Skeletal muscle tissue (tissue), 7 donors: ENCODE measurements around the genes DIO2 and STON2.

DNA sequence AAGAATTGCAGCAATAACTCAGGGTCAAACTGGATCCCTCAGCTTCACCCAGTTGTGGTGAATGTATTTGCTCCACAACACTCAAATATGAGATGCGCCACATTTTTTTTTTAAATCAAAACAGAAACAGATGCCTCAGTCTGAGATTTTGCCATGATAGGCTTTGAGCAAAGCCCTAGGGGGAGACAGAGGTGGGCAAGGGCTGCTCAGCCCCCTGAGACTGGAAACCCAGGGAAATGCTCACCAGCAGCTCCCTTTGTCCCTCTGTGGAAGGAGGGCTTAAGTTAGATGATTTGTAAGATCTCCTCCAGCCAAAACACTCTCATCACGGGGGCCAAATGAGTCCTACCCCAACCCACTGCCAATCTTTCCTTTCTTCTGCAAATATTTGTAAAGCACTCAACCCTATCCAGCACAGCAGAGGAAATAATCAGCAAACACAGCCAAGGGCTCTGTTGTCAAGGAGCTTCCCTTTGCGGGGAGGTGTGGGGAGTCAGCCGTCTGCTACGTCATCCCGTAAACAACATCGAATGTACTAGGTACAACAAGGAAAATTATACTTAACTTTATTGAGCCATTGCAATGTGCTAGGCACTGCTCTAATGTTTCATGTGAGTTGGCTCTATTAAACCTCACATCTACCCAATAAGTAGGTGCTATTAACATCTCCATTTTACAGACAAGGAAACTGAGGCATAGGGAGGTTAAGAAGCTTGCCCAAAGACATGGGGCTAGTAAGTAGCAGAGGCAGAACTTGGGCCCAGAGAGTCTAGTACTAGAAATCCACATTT, 22.7 kb downstream of the TMEM63C start:
- PRO-cap, 3 experiments, result no peak in any of the 3 experiments
- RAMPAGE, long total RNA, result no peak
- RRBS, 2 experiments, result no CpG with 5 or more reads among the region's 7 CpGs

DNA sequence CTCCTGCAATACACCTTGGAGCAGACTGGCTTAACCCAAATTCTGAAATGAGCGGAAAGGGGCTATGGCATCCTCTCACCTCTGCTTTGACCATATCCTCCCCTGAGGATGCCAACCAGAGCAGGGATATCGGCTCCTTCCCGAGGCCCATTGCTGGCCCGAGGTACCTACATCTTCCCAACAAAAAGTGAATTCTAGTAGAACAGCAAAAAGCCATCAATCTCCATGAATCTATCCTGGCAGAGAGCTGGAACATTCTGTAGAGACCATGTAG, 36.8 kb downstream of the NGB start:
- PRO-cap, 3 experiments, result no peak in any of the 3 experiments
- RAMPAGE, long total RNA, result no peak
- RRBS, 2 experiments, result no CpG with 5 or more reads among the region's 4 CpGs

GRCh38 chr14:77375731-77376305, 1.1 kb downstream of the TMED8 start:
- PRO-cap, 3 experiments, result no peak in any of the 3 experiments
- RAMPAGE, long total RNA, result no peak
- RRBS, 2 experiments, result no CpG with 5 or more reads among the region's 10 CpGs

DNA sequence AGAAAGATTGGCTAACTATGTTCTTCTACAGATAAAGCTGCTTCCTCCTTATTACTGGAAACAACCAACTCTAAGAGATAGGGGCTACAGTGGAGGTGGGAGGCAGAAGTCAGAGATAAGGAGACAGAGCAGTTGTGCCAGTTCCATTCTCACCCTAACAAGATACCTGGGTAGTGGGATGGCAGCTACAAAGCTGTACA, 16.1 kb downstream of the NOXRED1 start:
- PRO-cap, 3 experiments, result no peak in any of the 3 experiments
- RAMPAGE, long total RNA, result no peak

- PRO-cap, 3 experiments, result no peak in any of the 3 experiments
- RAMPAGE, long total RNA, result no peak
- RRBS, 2 experiments, result no CpG with 5 or more reads among the region's 17 CpGs
Measured at GRCh38 chr14:77456995-77457489, 359 bp downstream of the VIPAS39 start.

- PRO-cap, 3 experiments, result no peak in any of the 3 experiments
- RAMPAGE, long total RNA, result no peak
- RRBS, 2 experiments, result no CpG with 5 or more reads among the region's 6 CpGs
Measured at GRCh38 chr14:77458980-77459453, 1.1 kb downstream of the AHSA1 start.

DNA sequence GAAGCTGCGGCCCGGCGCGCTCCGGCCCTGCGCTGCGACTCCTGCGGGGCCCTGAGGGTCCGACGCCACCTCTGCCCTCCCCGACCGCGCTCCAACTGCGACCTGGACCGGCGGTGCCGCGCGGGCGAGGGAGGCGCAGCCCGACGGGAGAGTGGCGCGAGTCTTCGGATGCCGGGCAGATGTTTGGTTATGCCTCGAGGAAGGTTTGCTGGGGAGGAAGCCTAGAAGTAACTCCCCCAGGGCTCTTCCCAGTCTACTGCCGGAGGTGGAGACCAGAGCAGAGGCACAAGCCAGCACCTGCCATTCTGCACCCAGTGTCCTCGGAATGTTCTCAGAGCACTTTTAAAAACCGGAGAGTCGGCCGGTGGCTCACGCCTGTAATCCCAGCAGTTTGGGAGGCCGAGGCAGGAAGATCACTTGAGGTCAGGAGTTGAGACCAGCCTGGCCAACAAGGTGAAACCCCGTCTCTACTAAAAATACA, 578 bp upstream of the ISM2 start:
- PRO-cap, 3 experiments, result no peak in any of the 3 experiments
- RAMPAGE, long total RNA, result no peak
- RRBS, 2 experiments, result 3 to 4% methylated on average over 25 of the region's 36 CpGs

DNA sequence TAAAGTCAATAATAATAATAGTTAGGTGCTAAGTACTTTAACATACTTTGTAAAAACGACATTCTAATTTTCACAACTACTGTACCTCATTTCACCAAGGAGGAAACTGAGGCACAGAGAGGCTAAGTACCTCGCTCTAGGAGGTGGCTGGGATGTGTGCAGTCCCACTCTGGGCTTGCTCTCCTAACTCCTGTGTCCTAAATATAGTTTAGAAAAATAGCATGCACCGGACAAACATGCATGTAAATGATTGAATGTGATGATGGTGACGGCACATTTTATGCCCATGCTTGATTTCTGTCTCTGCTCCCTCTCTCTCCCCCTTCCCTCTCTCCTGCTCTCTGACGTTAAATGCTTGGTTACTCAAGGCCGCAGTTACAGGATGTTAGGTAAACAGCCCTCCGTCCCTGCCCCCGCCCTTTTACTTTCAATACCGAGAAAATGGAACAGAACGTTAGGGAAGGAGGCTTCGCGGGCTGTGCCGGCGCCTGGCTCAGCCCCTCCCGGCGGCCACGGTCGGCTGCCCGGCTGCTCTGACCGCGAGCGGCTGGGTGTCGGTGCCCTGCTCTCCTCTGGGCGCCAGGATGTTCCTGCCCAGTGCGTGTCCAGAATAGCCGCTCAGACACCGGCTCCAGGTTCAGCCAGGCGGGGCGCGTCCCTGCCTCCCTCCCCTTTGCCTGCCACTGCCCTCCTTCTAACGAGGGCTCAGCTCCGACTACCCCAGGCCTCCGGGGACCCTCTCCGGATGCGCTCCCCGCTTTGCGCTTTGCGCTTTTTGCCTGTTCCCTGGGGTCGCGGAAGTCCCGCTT, 165.9 kb downstream of the ADCK1 start:
- PRO-cap, 3 experiments, result no peak in any of the 3 experiments
- RAMPAGE, long total RNA, result no peak
- RRBS, 2 experiments, result 7 to 8% methylated on average over 22 of the region's 41 CpGs

- PRO-cap, 3 experiments, result no peak in any of the 3 experiments
- RAMPAGE, long total RNA, result no peak
- RRBS, 2 experiments, result 6 to 13% methylated on average over 2 of the region's 9 CpGs
Measured at GRCh38 chr14:78403102-78403787, 233.1 kb downstream of the NRXN3 start.

- PRO-cap, 3 experiments, result no peak in any of the 3 experiments
- RAMPAGE, long total RNA, result no peak
- RRBS, 2 experiments, result no CpG with 5 or more reads among the region's 9 CpGs
Measured at GRCh38 chr14:79313949-79314148, 897.5 kb downstream of the DIO2 start.

DNA sequence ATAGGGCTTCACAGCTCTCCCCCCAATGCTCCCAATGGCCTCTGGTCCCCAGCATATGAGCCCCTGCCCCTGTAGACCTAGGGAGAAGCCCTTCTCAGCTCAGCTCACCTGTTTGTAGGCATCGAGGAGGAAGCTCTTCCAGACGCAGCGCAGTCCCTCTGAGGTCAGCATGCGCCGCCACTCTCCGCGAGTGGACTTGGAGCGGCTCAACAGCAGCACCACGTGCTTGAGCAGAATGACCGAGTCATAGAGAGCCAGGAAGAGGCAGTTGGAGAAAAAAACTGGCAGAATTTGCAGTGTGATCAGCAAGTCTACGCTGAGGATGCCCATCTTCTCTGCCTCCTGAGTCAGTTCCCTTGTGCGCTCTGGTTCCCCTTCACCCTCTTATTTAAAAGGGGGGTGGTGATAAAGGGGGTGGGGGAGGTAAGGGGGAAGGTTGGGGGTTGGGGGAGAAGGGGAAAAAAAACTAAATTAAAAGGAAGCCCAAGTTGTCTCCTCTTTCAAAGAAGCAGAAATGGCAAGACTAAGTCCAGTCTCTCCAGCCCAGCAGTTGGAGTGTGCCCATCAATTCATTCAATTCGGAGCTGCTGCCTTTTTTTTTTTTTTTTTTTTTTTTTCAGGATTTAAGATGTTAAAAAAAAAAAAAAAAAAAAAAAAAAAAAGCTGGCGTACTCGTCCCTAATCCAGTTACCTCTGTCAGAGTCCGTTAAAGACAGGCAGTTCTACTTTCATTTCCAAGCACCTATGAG, at the start of gene DIO2:
DIO2 (minus strand) TSS at position 362 of the 749 bp plus-strand sequence.
- PRO-cap, 3 experiments, result peak in 3 of 3 experiments; most common plus-strand start position 287 of the sequence (in 3); most common minus-strand start position 171 of the sequence (in 2)
- RAMPAGE, long total RNA, result no peak
- RRBS, 2 experiments, result no CpG with 5 or more reads among the region's 16 CpGs

GRCh38 chr14:80215509-80216108, 4.3 kb upstream of the DIO2 start:
- PRO-cap, 3 experiments, result no peak in any of the 3 experiments
- RAMPAGE, long total RNA, result no peak
- RRBS, 2 experiments, result no CpG with 5 or more reads among the region's 11 CpGs

- PRO-cap, 3 experiments, result no peak in any of the 3 experiments
- RAMPAGE, long total RNA, result no peak
- RRBS, 2 experiments, result no CpG with 5 or more reads among the region's 1 CpG
Measured at GRCh38 chr14:80315698-80315995, 104.3 kb upstream of the DIO2 start.

- PRO-cap, 3 experiments, result no peak in any of the 3 experiments
- RAMPAGE, long total RNA, result no peak
- RRBS, 2 experiments, result no CpG with 5 or more reads among the region's 2 CpGs
Measured at GRCh38 chr14:81166118-81166545, 54.6 kb downstream of the GTF2A1 start.

DNA sequence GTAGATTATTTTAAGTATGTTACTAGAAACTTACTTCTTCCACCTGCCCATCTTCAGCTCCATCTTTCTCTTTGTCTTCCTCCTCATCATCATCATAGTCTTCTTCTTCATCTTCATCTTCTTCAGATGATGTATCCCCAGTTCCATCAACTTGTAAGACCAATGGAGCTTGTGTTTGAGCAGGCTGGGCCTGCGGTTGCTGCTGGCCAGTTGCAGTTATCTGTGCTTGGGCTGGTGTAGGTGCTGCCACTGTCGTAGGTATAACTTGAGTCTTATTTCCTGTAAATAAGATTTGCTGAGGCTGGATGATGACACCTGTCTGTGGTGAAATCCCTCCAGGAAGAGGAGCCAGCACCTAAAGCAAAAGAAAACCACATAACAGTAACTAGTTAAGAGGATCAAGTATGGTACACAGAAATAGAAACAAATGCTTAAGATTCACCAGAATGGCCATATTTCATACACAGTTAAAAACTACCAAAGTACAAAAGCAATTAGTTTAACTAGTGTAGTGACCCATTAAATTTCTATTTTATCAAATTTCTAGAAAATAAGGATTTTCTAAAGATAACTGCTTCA, 28.2 kb downstream of the GTF2A1 start:
- PRO-cap, 3 experiments, result no peak in any of the 3 experiments
- RAMPAGE, long total RNA, result no peak
- RRBS, 2 experiments, result no CpG with 5 or more reads among the region's 2 CpGs

DNA sequence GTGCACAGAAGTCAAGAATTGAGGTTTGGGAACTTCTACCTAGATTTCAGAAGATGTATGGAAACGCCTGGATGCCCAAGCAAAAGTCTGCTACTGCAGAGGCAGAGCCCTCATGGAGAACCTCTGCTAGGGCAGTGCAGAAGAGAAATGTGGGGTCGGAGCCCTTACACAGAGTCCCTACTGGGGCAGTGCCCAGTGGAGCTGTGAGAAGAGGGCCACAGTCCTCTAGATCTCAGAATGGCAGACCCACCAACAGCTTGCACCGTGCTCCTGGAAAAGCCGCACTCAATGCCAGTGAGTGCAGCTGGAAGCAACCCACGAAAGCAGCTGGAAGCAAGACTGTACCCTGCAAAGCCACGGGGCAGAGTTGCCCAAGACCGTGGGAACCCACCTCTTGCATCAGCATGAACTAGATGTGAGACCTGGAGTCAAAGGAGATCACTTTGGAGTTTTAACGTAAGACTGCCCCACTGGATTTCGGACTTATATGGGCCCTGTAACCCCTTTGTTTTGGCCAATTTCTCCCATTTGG, 12.3 kb downstream of the GTF2A1 start:
- PRO-cap, 3 experiments, result no peak in any of the 3 experiments
- RAMPAGE, long total RNA, result no peak
- RRBS, 2 experiments, result no CpG with 5 or more reads among the region's 9 CpGs

DNA sequence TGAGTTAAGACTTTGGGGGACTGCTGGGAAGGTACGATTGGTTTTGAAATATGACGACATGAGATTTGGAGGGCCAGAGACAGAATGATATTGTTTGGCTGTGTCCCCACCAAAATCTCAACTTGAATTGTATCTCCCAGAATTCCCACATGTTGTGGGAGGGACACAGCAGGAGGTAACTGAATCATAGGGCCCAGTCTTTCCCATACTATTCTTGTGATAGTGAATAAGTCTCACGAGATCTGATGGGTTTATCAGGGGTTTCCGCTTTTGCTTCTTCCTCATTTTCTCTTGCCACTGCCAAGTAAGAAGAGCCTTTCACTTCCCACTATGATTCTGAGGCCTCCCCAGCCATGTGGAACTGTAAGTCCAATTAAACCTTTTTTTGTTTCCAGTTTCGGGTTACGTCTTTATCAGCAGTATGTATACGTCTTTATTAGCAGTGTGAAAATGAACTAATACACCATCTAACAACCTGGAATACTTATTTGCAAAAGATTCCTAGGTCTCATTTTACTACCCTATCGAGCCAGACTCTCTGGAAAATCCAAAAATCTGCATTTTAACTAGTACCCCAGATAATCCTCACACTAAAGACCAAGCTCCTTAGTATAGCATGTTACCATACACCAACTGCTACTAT, 11.6 kb downstream of the GTF2A1 start:
- PRO-cap, 3 experiments, result peak in 1 of 3 experiments; most common plus-strand start position 284 of the sequence (in 1); most common minus-strand start position 181 of the sequence (in 1)
- RAMPAGE, long total RNA, result no peak
- RRBS, 2 experiments, result no CpG with 5 or more reads among the region's 8 CpGs

- PRO-cap, 3 experiments, result peak in 2 of 3 experiments; most common plus-strand start chr14:81400524 (in 1); most common minus-strand start chr14:81400306 (in 1)
- RAMPAGE, long total RNA, result no peak
- RRBS, 2 experiments, result no CpG with 5 or more reads among the region's 9 CpGs
Measured at GRCh38 chr14:81399979-81400792, at the start of gene STON2. STON2 (minus strand) TSS chr14:81400324.

GRCh38 chr14:81448949-81449624, 49.0 kb upstream of the STON2 start:
- PRO-cap, 3 experiments, result no peak in any of the 3 experiments
- RAMPAGE, long total RNA, result no peak
- RRBS, 2 experiments, result no CpG with 5 or more reads among the region's 8 CpGs

- PRO-cap, 3 experiments, result no peak in any of the 3 experiments
- RAMPAGE, long total RNA, result no peak
- RRBS, 2 experiments, result no CpG with 5 or more reads among the region's 1 CpG
Measured at GRCh38 chr14:81517287-81517834, 16.3 kb downstream of the SEL1L start.